ENCODE results near the genes ACER1, SLC25A41 and SH2D3A.

DNA sequence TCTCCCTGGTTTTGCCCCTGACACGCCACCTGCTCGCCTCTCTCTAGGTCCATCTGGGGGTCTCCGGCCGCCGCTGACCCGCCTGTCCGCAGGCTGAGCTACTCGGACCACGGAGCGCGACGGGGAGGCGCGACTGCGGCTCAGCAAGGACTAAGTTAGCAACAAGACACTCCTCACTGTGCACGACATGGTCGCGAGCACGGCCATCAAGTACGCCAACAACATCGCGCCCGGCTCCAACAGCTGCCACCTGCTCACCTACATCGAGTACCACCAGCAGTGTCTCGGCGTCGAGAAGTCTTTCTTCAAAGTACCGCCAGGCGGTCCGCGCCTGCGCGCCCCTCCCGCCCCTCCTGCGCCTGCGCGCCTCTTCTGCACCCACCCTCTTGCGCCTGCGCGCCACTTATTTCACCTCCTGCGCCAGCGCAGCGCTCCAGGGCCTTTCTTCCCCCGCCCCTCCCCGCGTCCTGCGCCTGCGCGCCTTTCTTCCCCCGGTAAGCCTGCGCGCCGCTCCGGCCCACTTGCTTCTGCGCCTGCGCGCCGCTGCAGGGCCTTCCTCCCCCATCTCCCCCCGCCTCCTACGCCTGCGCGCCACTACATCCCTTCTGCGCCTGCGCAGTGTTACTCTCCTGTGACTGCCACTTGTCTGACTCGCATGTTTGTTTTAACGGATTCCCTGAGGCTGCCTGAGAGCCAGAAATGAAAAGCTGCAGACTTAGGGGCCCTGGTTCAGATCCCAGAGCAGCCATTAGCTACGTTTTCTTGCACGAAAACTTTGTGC is 63.9 kb downstream of the ACSBG2 start:
- PRO-cap = bidirectional peak, plus-strand start at position 266 of the sequence, minus-strand start at position 271 of the sequence
- CAGE, long polyA plus RNA = no peak

DNA sequence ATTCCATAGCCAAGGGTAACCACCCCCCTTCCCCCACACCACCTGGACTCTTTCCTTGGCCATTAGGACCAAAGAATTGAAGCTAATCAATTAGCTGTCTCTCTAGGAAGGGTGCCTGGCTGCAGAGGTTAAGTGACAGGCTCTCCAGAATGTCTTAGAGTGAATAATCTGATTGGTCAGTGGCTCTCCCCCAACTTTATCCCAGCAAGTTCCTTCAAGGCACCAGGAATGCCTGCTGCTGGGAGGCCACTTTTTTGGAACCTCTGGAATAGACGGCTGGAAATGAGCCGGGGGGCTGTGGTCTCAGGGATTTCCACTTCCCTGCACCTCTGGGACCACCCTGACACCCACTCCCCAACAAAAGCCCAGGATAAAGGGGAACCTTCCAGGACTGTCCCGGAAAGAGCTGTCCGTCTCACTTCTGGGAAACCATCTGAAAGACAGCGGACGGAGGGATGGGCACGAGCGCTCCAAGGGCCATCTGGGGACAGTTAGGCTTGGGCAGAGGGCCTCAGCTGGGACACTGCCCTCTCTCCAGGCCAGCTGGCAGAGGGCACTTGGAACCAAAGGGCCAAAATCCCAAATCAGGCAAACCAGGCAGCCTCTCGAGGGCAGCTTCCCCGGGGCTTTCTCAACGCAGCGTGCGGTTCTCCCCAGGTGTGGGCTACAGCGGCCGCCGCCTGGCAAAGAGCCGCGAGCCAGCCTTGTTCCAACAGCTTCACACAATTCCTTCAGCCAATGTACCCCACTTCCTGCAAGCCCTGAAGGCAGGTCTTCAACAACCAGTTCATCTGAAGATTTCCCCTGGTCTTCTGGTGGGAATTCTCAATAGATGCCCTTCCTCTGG is 5.2 kb downstream of the MLLT1 start:
- PRO-cap = no peak
- CAGE, long polyA plus RNA = no peak

DNA sequence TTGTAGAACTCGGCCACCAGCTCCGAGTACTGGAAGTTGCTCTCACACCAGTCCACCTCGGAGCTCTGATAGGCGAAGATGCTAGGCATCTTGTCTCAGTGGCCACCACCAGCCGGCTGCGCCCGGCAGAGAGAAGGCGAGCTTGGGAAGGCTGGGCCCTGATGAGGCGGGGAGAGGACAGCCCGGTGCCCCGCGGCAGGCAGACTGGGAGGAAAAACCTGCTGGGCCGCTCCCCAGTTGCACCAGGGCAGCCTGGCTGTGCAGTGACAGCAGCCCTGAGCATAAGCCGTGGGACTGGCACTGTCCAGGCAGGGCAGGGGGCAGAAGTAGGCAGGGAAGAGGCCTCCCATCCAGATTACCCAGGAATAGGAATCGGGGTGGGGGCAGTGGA is at the start of gene ACER1:
Gene ACER1 (minus strand): TSS at position 150 of the 391 bp plus-strand sequence.
- PRO-cap = no peak
- CAGE, long polyA plus RNA = no peak

DNA sequence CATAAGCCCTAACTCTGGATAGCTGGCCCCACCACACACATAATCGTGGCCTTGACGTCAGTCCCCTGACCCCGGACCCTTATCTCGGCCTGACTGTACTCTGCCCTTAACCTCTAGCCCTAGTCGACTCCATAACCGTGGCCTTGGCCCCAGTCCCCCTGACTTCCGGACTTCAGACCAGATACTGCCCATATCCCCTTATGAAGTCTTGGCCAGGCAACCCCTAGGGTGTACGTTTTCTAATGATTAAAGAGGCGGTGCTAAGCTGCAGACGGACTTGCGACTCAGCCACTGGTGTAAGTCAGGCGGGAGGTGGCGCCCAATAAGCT is 322 bp upstream of the ALKBH7 start:
- PRO-cap = bidirectional peak, plus-strand start outside the sequence, minus-strand start at position 202 of the sequence
- CAGE, long polyA plus RNA = no peak

- PRO-cap = no peak
- CAGE, long polyA plus RNA = no peak
These were observed 699 bp upstream of the KHSRP start for GRCh38 chr19:6425038-6425981.

GRCh38 chr19:6433677-6433907 is at the start of gene SLC25A41:
Gene SLC25A41, minus strand, starts transcription at chr19:6433763.
- PRO-cap = no peak
- CAGE, long polyA plus RNA = no peak

DNA sequence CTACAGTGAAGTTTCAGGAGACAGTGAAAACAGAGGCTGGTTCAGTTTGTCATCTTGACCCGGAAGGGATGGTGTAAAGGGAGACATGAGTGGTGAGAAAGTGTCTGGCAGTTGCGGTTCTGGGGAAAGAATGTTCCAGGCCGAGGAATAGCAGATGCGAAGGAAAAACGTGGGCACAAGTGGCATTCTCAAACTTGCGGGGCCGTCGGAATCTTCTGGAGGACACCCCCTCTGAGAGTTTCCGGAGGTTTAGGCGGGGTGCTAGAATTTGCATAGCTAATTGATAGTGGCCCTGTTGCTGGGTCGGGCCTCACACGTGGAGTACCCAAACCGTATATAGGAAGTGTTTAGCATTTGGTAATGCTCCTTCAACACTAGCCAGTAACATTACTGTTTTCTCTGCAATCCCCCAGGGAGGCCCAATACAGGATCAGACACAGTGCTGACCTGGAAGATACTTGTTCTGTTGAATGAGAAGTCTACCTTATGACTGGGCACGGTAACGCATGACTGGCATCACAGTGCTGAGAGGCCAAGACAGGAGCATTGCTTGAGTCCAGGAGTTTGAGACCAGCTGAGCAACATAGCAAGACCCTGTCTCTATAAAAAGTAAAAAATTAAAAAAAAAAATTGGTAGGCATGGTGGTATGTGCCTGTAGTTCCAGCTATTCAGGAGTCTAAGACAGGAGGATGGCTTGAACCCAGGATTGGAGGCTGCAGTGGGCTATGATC is 2.7 kb upstream of the TNFSF9 start:
- PRO-cap = bidirectional peak, plus-strand start at position 353 of the sequence, minus-strand start at position 224 of the sequence
- CAGE, long polyA plus RNA = no peak

DNA sequence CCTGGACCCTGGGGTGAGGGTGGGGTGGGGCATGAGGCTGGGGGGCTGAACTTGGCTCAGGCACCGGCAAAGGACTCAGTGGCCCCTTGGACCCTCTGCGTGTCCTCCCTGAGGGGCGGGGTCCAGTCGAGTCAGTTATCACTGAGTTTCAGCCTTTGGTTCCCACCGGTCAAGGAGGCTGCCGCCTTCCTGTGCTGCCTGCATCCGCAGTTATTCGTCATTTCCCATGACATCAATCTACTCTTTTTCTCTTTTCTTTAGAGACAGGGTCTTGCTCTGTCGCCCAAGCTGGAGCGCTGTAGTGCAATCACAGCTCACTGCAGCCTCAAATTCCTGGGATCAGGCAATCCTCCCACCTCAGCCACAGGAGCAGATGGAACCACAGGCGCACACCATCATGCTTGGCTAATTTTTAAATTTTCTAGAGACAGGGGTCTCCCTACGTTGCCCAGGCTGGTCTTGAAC is 3.0 kb downstream of the GPR108 start:
- PRO-cap = no peak
- CAGE, long polyA plus RNA = no peak

GRCh38 chr19:6767327-6768322 is at the start of gene SH2D3A:
Gene SH2D3A, minus strand, starts transcription at chr19:6767435.
- PRO-cap = bidirectional peak, plus-strand start at chr19:6767731, minus-strand start at chr19:6767511; unidirectional peak, plus-strand start at chr19:6768070
- CAGE, long polyA plus RNA = start-site peak on the minus strand at chr19:6767424-6767491, 59 and 77 reads in 2 replicates

GRCh38 chr19:6997679-6998125 is 23.5 kb downstream of the MBD3L2B start:
- PRO-cap = no peak
- CAGE, long polyA plus RNA = no peak

GRCh38 chr19:7395283-7395813 is 46.6 kb downstream of the ARHGEF18 start:
- PRO-cap = no peak
- CAGE, long polyA plus RNA = no peak

- PRO-cap = no peak
- CAGE, long polyA plus RNA = no peak
These were observed 3.2 kb upstream of the MCOLN1 start for GRCh38 chr19:7519054-7519793.

DNA sequence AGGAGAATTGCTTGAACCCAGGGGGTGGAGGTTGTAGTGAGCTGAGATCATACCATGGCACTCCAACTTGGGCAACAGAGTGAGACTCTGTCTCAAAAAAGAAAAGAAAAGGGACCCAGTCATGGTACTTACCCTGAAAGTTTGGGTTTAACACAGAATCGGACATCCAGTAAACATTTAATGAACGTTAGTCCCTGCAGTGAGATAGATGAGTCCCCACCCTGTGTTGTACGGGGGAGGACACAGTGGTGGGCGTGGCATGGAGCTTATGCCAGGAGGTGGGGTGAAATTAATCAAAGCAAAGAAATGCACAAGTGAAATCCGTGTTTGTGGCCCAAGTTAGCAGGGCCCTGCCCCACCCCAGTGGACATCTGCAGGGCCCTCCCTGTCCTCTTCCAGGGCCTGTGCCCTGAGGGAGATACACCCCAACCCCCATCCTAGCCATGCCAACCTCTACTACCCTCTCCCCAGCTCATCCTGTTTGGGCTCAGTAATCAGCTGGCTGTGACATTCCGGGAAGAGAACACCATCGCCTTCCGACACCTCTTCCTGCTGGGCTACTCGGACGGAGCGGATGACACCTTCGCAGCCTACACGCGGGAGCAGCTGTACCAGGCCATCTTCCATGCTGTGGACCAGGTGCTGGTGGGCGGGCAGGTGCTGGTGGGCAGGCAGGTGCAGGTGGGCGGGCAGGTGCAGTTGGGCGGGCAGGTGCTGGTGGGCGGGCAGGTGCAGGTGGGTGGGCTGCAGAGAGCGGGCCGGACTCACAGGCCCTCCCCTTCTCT is 3.7 kb downstream of the MCOLN1 start:
- PRO-cap = no peak
- CAGE, long polyA plus RNA = no peak

GRCh38 chr19:7534396-7534833 is 1.1 kb upstream of the PNPLA6 start:
- PRO-cap = no peak
- CAGE, long polyA plus RNA = no peak

GRCh38 chr19:7534834-7534993 is 803 bp upstream of the PNPLA6 start:
- PRO-cap = no peak
- CAGE, long polyA plus RNA = no peak

GRCh38 chr19:7612800-7613682 is 16.3 kb downstream of the XAB2 start:
- PRO-cap = no peak
- CAGE, long polyA plus RNA = no peak

DNA sequence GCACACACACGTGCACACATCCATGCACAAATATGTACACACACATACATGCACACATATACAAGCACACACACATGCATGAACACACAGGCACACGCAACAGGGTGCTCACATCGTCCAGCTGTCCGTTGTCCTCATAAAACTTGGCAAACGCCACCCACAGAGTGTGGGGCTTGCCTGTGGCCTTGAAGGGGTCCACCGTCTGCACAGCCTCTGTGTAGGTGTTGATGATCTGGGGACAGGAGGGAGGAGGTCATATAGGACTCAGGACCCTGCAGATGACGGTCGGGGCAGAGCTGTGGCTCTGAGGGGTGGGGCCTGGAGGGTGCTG is 6.3 kb downstream of the XAB2 start:
- PRO-cap = no peak
- CAGE, long polyA plus RNA = no peak

GRCh38 chr19:7635675-7636063 is 1.2 kb upstream of the STXBP2 start:
- PRO-cap = no peak
- CAGE, long polyA plus RNA = no peak

DNA sequence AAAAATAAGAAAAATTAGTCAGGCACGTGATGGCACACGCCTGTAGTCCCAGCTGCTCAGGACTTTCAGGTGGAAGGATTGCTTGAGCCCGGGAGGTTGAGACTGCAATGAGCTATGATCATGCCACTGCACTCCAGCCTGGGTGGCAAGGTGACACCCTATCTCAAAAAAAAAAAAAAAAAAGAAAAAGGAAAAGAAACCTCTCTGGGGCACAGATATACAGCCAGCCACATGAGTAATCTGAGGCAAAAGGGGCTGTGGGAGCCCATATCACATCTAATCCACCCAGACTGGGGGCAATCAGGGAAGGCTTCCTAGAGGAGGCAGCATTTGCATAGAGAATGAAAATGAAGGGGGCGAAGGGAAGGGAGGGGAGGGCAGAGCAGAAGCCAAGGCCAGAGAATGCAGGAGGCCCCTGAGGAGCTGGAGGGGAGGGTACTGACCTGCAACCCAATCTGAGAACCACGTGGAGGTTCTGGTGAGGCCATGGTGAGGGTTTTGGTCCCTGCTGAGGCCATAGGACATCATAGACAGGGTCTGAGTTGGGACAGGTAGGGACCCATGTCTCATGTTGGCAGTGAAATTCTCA is 13.2 kb downstream of the STXBP2 start:
- PRO-cap = no peak
- CAGE, long polyA plus RNA = no peak

GRCh38 chr19:7685544-7686030 is 5.0 kb downstream of the TRAPPC5 start:
- PRO-cap = no peak
- CAGE, long polyA plus RNA = no peak

All from B cell (primary cell).